ENCODE data around the gene CLEC1B.

DNA sequence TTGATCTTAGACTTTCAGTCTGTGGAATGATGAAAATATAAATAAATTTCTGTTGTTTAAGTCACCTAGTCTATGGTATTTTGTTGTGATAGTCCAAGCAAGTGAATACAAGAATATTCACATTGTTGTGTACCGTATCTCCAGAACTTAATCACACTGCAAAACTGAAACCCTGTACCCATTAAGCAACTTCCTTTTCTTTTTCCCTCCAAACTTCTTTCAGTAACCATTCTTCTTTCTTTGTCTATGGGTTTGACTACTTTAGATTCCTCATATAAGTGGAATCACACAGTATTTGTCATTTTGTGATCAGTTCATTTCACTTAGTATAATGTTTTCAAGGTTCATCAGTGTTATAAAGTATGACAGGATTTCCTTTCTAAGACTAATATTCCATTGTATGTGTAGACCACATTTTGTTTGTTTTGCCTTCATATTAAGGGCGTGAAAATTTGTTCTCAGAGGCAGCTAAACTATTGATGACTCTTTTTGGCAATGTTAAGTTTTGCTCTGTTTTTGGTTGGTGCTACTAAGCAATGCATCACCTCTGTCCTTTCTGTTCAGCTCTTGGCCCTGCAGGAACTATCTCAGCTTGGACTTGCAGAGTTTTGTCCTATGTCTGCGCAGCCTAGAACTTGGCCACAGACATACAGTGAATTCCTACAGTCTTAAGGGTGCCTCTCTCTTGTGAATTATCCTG, 1.7 kb upstream of the KLRG1 start:
- PRO-cap, result no peak

DNA sequence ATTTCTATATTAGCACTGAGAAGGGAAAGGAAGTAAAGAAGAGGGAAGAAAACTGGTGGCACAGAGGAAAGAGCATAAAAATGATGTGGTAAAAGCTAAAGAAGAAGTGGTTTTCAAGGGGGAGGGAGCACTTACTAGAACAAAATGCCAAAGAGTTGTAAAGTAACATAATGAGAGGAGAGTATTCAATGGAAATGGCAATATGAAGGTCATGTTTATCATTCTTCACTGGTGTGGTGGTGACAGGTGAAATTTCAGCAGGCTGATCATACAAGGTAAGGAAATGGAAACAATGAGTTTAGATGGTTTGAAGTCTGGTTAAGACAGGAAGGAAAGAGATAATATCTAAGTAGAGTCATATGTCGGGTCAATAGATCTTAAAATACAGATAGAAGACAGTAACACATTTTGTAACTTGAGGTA, 35.6 kb downstream of the KLRG1 start:
- PRO-cap, result no peak

DNA sequence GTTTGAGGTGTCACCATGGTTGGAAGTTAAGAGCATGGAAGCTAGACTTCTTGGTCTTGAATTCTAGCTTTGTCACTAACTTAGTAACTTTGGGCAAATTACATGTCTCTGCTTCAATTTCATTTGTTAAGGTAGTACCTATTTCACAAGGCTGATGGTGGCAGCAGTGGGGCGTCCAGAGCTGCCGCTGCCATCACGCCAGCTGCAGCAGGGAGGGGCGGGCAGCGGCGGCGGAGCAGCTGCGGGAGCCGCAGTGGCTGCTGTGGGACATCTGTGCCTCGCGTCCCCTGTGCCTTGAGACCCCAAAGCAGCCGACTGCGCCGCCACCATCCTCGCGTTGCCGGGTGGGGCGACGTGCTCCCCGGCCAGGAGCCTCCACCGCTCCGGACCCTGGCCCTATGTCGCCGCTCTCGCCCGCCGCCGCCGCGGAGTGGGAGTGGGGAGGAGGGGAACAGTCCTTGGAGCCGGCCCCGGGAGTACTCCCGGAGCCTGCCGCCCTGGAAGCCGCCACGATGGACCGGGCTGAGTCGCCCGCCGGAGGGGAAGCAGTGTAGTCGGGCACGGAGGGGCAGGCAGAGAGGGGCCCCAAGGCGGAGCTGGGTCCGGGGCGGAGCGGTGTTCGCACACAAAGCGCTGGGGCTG, 51.5 kb downstream of the A2M start:
- PRO-cap, result unidirectional peak, plus-strand start at position 201 of the sequence

DNA sequence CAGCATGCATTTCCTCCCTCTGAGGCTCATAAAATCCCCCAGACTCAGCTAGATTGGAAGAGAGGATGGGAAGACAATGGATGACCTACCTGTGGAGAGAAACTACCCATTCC, 50.1 kb downstream of the A2M start:
- PRO-cap, result no peak

GRCh38 chr12:9122096-9122641, 6.5 kb upstream of the A2M start:
- PRO-cap, result no peak

GRCh38 chr12:9346550-9347167, 138.5 kb upstream of the PZP start:
- PRO-cap, result no peak

DNA sequence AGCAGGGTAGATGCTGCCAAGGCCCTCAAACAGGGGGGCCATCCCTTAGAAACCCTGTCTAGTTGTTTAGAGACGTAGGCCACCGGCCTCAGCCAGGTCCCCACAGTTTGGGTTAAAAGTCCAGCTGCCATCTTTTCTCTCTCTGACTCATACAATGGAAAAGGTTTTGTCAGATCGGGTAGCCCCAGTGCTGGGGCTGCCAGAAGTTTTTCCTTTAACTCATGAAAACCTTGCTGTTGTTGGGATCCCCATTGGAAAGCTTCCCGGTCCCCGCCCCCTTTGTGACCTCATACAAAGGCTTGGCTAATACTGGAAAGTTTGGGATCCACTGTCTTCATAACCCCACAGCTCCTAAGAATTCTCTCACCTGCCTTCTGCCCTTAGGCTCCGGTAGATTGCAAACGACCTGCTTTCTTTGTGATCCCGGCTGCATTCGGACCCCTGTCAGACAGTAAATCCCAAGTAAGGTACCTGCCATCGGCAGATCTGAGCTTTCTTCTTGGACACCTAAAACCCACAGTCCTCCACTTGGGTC, 40.5 kb downstream of the KLRB1 start:
- PRO-cap, result no peak

DNA sequence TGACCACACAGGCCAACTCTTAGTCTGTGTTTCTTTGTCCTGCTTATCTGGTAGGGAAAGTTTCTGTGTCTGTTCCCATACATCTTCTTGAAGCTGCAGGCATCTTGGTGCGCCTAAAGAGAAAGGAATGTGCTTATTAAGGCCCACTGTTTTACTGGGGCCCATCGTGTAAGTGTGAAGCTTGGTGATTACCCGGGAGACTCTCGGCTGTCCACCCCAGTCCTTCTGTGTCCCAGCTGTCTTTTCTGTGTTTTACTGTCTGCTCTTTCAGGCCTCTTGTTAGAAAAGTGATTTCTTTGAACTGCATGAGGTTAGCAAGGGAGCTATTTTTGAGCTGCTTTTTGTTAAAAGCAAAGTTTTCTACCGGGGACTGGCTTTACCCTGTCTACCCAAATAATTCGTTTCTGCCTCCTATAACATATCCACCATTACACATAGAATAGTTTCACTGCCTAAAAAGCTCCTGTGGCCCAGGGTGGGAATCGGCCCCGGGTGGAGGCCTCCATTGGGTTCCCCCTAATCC, 22.2 kb upstream of the CLEC2D start:
- PRO-cap, result no peak

GRCh38 chr12:9664183-9664984, 5.1 kb upstream of the CLEC2D start:
- PRO-cap, result no peak

DNA sequence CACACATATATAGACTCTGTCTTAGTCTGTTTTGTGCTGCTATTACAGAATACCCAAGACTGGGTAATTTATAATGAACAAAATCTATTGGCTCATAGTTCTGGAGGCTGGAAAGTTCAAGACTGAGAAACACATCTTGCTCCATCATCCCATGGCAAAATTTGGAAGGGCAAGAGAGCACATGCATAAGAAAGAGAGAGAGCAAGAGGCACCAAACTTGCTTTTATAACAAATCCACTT, 2.4 kb downstream of the CLEC2D start:
- PRO-cap, result no peak

GRCh38 chr12:9756597-9757224, 4.0 kb downstream of the CD69 start:
- PRO-cap, result no peak

DNA sequence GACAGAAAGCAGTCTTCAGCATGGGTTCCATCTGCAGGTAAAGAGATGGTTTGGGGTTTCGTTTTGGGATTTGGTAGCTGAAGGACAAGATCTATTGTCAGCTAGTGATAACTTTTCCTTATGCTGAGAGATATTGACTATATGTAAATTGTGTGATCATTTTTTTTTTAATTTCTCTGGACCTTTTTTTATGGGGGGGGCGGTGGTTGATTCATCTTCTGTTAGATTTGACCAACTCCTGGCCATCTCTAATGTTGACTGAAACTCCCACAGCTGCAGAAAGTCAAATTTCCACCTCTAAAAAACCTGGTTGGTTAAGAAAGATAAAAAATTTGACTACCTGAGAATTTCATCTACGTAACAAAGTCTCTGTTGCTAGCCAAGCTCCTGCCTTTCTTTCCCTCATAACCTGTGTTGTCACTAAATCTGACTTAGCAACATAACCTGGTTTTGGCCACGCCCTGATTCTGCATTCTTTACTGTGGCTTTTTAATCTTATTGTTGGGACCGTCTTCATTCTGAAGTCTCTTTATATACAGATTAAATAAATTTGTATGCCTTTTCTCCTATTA, 15.9 kb upstream of the CD69 start:
- PRO-cap, result no peak

DNA sequence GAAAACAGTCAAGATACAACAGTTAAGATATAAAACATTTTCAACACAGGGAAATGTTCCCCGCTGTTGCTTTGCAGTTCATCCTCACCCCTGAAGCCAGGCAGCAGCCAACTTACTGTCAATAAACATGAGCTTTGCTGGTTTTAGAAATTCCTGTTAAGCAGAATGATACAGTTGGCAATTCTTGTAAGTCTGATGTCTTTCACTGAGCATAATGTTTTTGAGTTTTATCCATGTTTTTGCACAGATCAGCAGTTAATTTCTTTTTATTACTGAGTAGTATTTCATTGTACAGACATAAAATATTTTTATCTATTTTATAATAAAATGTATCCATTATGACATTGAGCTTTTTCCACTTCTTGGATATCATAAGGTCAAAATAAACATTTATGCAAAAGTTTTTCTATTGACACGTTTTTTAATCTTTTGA, 1.3 kb upstream of the CLEC2B start:
- PRO-cap, result unidirectional peak, minus-strand start at position 98 of the sequence

- PRO-cap, result no peak
Measured at GRCh38 chr12:9998972-9999432, at the start of gene CLEC1B. CLEC1B (minus strand) TSS chr12:9999121.

DNA sequence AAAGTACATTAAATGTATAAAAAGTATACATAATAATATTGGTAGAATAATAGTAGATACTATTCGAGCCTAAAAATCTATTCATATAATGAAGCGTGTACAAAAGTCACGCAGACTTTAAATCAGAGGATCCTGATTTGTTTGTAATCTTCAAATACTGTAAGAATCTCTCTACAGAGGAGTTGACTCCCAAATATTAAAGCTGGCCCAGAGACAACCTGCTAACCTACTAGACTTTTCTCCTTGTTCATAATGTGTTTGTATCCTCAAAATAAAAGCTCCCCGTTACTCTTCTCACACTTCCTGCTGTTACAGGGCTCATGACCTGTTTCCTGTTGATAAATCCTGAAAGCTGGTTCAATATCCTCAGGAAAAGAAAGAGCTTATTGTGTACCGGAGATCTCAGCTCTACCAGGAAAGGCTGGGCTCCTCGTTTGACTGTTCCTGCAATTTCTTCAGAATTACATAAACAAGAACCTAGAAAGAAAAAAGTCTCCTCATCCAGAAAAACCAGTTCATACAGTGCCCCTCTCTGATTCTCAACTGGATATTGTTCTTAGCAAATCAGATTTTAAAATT, 30.9 kb downstream of the CLEC1A start:
- PRO-cap, result bidirectional peak, plus-strand start at position 377 of the sequence, minus-strand start at position 245 of the sequence

DNA sequence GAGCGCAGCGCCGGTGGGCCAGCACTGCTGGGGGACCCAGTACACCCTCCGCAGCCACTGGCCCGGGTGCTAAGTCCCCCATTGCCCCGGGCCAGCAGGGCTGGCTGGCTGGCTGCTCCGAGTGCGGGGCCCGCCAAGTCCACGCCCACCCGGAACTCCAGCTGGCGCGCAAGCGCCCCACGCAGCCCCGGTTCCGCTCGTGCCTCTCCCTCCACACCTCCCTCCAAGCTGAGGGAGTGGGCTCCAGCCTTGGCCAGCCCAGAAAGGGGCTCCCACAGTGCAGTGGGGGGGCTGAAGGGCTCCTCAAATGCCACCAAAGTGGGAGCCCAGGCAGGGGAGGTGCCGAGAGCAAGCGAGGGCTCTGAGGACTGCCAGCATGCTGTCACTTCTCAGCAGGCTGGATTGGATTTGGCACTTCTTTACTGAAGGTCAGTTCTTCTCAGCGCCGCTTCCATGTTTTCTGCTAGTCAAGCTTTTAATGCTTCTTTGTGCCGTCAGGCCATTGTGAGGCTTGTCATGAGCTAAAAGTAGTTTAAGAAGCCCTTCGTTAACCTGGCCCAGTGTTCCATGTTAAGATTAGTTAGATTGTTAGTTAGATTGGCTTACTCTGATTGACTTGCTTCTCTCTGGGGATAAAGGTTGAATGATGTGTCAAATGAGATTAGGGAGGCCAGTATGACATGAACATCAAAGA, 13.3 kb downstream of the GABARAPL1 start:
- PRO-cap, result no peak

- PRO-cap, result no peak
Measured at GRCh38 chr12:10362193-10362582, 27.7 kb downstream of the KLRK1 start.

GRCh38 chr12:10397179-10397856, 7.5 kb upstream of the KLRK1 start:
- PRO-cap, result no peak

DNA sequence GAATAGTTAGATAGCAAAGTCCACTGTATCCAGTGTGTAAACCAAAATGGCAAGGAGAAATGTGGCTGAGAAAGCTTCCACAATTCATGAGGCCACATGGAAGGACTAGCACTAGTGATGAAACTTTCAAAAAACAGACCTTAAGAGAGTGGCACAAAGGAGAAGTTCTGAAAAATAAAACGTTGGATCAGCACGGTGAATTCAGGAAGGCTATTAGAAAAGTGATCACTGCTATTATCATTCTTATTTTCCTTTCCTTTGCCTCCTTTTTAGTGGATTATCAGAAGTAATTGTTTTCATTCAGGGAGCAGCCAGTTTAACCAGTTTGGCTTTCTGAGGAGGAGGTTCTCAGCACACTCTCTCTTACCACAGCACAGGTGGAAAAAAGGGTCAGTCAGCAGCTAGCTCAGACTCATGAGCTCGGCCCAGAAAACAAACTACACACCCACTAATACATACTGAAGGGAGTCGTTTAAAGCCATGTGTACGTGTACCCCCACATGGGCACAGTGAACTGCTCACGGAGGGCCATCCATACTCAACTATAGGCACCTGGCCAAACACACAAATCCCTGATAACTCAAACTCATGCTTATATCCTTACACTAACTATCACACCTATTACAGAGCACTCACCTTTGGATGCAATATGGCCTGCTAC, 23.2 kb upstream of the MAGOHB start:
- PRO-cap, result no peak

DNA sequence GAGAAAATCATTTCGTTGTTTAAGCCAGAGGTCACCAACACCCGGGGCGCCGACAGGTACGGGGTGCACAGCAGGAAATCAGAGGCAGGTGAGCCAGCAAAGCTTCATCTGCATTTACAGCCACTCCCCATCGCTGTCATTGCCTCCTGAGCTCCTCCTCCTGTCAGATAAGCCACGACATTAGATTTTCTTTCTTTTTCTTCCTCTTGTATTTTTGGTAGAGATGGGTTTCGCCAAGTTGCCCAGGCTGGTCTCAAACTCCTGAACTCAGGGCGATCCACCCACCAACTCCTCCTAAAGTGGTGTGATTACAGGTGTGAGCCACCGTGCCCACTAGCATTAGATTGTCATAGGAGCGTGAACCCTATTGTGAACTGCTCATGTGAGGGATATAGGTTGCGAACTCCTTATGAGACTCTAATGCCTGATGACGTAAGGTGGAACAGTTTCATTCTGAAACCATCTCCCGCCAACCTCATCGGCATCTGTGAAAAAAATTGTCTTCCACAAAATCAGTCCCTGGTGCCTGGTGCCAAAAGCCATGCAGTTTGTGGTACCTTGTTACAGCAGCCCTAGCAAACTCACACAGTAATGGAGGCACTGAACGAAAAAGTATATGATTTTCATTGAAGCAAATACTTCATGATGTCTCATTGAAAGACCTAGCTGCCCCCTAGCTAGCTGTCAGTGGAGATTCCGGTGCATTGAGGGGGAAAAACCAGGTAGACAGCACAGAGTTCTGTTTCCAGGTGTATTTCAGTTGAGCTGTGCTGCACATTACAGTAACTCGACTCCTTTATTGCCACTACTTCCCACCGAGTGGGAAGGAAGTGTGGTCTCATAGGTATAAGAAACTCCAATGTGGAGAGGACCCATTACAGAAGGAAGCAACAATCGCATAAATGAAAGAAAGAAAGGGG, 1.4 kb downstream of the STYK1 start:
- PRO-cap, result no peak